Metastatic Breast Carcinoma in the Ovary (tissue), 3 donors: ENCODE results near the gene CLK2.

GRCh38 chr1:155001631-155001992 lies 990 bp upstream of the ZBTB7B start:
- PRO-cap, 3 experiments: peak in 3 of 3 experiments; most common plus-strand start chr1:155001723 (in 2); most common minus-strand start chr1:155001698 (in 3)

DNA sequence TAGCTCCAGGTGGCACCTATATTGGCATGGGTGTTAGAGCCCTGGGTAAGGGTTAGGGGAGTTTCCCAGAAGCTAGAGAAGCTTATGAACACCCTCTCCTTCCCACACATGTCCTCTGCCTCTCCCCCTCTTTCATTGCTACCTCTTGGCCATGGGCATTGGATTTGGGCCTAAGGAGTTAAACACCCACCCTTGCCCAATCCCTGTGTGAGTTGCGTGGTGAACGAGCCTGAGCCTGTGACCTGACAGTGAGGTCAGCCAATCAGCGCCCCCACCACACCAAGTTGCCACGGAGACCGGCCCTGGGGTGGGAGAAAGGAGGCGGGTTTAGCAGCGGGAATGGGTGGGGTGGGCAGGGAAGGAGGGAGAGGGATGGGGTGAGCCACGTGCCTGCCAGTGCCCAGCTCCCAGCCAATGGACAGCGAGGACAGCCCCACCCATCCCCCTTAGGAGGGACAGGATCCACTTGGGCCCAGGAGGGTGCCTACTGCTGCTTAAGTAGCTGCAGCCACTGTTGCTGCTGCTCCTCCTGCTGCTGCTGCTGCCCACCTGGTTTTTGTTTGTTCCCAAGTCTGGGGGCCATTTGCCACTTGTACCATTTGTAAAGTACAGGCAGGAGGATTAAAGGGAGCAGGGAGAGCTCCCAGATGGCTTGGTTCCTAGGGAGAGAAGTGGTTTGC lies 9.5 kb downstream of the ZBTB7B start:
- PRO-cap, 3 experiments: peak in 1 of 3 experiments; most common plus-strand start position 497 of the sequence (in 1)

GRCh38 chr1:155062273-155063417 lies 895 bp upstream of the EFNA4 start:
- PRO-cap, 3 experiments: no peak in any of the 3 experiments

- PRO-cap, 3 experiments: no peak in any of the 3 experiments
Measured at GRCh38 chr1:155085605-155086090, 7.0 kb downstream of the EFNA3 start.

DNA sequence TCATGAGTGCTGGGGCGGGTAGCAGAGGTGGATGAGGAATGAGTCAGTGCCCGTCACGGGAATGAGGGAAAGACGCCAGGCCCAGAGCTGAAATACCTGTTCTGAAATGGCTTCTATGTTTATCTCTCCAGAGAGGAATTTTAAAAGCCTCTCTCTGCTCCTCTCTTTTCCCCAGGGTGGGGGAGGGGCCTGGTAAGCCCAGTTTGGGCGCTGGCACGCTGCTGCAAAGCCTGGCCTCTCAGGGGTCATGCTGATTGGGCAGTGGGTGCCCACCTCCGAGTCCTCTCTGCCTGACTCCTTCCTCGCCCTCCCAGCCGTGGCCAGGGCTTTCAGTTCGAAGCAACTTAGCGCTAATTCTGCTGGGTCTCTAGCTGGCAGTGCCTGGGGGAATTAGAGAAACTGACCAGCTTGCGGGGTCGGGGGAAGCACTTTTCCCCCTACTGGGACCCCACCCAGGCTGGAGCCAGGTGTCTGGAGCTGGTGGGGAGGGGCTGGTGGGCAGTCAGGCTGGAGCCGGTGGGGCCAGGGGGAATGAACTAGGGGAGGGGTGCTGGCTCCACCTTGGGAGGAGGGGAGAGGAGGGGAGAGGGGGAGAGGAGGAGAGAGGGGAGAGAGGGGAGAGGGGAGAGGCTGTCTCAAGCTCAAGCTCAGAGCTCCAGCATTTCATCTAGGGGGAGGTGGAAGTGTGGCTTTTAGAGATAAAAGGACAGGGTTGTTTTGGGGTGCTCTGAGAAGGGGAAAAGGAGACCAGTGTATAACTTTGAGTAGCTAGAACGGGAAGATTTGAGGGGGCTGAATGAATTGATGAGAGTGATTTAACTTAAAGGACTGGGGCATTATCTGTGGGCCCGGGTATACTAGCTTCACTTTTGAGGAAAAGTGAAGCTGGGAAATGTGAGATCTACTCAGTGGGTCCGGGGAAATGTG lies 2.5 kb downstream of the EFNA1 start:
- PRO-cap, 3 experiments: peak in 3 of 3 experiments; most common plus-strand start position 69 of the sequence (in 1); most common minus-strand start position 63 of the sequence (in 2)

GRCh38 chr1:155130936-155131743 lies 3.5 kb downstream of the EFNA1 start:
- PRO-cap, 3 experiments: no peak in any of the 3 experiments

DNA sequence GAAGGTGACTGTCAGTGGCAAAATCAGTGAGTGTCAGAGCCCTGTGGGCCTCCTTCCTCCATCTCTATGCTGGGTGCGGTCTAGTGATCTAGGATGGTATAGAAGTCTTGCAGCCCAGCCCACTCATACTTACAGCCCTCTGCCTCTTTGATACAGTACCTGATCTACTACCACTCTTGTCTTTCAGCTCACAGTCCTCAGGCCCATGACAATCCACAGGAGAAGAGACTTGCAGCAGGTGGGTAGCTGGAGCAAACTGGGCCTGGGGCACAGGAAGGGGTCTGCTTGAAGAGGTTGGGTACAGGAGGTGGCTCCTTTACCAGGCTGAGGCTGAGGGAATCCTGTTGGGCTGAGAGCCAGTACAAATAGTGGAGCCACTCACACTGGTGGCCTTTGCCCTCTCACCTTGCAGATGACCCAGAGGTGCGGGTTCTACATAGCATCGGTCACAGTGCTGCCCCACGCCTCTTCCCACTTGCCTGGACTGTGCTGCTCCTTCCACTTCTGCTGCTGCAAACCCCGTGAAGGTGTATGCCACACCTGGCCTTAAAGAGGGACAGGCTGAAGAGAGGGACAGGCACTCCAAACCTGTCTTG lies 2.0 kb upstream of the SLC50A1 start:
- PRO-cap, 3 experiments: no peak in any of the 3 experiments

- PRO-cap, 3 experiments: no peak in any of the 3 experiments
Measured at GRCh38 chr1:155165869-155167230, 6.8 kb downstream of the KRTCAP2 start.

- PRO-cap, 3 experiments: peak in 2 of 3 experiments; most common minus-strand start chr1:155167963 (in 2)
Measured at GRCh38 chr1:155167327-155168226, 5.5 kb downstream of the KRTCAP2 start.

- PRO-cap, 3 experiments: no peak in any of the 3 experiments
Measured at GRCh38 chr1:155184289-155185342, 11.0 kb downstream of the TRIM46 start.

DNA sequence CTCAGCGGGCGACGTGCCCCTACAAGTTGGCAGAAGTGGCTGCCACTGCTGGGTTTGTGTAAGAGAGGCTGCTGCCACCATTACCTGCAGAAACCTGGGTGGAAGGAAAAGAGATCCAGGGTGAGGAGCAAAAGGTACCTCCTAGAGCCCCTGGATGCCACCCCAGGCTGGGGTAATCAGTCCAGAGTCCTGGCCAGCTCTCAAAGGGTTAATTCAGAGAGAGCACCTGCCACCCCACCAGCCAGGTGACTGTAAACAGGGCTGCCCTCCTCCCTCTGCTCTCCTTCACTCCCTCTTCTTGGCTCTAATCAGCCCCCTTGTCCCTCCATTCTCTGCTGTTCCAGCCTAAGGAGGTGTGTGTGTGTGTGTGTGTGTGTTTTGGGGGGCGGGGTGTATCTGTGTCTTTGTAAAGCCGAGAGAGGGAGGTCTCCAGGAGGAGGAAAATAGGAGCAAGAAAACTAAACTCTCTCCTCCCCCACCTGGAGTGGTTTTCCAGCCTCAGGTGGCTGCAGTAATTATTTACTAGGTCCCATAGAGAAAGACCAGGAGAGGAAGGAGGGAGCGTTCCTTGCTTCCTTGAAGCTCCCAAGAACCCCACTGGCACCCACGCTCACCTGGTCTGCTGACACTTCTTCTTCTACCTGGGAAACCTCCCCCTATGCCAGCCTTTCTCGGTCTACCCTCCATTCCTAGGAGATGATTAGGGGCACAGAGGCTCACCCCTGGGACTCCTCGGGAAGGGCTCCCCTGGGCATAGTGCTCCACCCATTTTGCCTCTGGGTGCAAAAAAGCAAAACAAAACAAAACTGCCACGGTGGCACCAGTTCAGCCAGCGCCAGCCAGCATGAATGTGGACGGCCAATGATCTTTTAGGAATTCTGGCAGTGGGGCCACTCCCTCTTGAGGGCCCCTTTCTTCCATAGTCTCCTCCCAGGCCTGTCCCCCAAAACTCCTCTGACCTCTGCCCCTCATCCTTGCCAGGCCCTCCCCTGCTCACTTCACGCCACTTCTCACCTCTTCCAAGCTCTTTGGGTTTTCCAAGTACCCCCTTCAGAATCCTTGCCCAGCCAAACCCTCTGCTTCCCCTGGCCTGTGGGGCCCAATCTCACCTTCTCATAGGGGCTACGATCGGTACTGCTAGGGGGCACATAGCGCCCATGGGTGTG lies 12.8 kb downstream of the TRIM46 start:
- PRO-cap, 3 experiments: peak in 2 of 3 experiments; most common plus-strand start position 534 of the sequence (in 2); most common minus-strand start position 599 of the sequence (in 2)

- PRO-cap, 3 experiments: no peak in any of the 3 experiments
Measured at GRCh38 chr1:155209455-155209880, 973 bp downstream of the MTX1 start.

DNA sequence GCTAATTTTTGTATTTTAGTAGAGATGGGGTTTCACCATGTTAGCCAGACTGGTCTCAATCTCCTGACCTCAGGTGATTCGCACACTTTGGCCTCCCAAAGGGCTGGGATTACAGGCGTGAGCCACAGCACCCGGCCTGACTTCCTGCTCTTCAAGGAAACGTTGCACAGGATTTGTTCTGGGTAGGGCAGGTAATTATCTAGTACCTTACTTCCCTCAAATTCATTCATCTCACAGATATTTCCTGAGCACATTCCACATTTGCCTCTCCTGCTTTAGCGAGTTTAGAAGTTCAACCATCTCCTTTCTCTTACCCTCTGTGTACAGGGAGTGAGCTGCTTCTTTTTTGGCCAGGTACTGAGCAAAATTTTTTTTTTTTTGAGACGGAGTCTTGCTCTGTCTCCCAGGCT lies 12.1 kb downstream of the MTX1 start:
- PRO-cap, 3 experiments: no peak in any of the 3 experiments

GRCh38 chr1:155272798-155273977 lies at the start of gene CLK2:
CLK2 (minus strand) TSS chr1:155273504.
- PRO-cap, 3 experiments: peak in 3 of 3 experiments; most common plus-strand start chr1:155273584 (in 3); most common minus-strand start chr1:155273486 (in 3)

- PRO-cap, 3 experiments: peak in 2 of 3 experiments; most common plus-strand start chr1:155325498 (in 1); most common minus-strand start chr1:155324980 (in 1)
Measured at GRCh38 chr1:155324644-155325695, 4.3 kb downstream of the RUSC1 start.

DNA sequence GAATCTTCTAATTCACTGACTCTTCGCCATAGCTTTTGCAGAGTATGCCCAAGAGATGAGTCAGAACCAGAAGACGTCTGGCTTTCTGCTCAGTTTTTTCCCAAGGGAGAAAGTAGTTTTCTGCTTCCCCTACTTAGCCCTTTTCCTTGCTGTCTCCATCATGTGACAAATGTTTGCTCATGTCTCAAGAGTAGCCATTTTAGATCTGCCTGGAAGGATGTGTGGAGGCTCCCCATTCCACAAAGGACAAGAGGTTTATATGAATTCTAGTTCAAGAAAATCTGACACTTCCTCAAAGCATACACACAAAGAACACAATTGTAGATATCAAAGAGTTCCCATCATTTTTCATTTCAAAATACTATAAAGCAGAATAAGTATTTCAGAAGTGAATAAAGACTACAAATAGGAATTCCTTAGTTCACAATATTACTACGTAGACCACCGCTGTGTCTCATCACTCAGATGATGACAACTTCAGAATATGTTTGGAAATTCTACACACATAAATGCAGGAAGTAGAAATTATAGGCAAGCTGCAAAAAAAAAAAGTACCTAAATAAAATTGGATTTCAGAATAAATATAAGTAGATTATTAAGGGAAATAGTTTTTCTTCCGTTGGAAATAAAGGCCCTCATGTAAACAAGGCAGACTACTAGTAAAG lies 98.5 kb downstream of the ASH1L start:
- PRO-cap, 3 experiments: no peak in any of the 3 experiments

DNA sequence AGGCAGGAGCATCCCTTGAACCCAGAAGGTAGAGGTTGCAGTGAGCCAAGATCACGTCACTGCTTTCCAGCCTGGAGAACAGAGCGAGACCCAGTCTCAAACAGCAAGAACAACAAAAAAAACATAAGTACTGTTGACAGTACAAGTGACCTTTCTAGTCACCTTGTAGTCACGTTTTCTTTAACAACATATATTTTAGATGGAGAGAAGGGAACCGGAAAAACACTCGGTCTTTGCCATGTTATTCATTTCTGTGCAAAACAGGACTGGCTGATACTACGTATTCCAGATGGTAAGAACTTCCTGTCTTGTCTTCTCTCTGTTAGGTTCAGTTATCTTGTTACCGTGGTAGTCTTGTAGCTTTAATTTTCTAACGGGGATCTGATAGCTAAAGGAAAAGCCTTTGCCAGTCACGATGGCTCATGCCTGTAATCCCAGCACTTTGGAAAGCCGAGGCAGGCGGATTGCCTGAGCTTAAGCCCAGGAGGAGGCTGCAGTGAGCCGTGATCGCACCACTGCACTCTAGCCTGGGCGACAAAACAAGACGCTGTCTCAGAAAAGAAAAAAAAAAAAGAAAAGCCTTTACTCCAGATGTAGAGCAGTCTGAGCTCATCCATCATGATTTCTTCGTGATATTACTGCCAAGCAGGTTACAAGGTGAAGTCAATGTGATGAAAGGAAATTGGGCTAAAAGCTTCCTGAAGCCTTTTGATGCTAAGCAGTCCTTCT lies 11.2 kb upstream of the MSTO1 start:
- PRO-cap, 3 experiments: no peak in any of the 3 experiments

DNA sequence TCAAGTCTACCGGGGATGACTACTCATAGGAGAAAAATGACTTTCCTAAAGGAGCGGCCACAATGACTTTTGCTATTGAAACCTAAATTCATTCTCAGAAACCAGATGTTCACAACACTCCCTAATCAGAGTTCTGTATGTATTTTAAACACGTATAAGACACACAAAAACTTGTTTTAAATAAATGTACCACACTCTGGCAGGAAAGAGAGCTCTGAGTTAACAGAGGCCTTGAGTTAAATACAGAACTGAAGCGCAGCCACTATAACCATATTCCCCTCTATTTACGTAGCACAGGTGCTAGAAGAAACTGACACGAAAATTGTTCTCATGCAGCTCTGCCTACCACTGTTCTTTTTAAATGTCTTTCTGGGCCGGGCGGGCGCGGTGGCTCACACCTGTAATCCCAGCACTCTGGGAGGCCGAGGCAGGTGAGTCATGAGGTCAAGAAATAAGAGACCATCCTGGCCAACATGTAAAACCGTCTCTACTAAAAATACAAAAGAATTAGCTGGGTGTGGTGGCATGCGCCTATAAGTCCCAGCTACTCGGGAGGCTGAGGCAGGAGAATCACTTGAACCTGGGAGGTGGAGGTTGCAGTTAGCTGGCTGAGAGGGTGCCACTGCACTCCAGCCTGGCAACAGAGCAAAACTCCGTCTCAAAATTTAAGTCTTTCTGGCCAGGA lies 761 bp upstream of the RIT1 start:
- PRO-cap, 3 experiments: no peak in any of the 3 experiments

DNA sequence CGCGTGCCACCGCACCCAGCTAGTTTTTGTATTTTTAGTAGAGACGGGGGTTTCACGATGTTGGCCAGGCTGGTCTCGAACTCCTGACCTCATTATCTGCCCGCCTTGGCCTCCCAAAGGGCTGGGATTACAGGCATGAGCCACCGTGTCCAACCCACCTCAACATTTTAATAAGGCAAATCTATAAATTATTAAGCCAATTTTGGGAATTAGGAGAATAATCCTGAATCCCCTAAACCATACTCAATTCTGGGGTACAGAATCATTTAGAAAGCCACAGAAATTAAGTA lies 11.1 kb upstream of the RIT1 start:
- PRO-cap, 3 experiments: no peak in any of the 3 experiments

DNA sequence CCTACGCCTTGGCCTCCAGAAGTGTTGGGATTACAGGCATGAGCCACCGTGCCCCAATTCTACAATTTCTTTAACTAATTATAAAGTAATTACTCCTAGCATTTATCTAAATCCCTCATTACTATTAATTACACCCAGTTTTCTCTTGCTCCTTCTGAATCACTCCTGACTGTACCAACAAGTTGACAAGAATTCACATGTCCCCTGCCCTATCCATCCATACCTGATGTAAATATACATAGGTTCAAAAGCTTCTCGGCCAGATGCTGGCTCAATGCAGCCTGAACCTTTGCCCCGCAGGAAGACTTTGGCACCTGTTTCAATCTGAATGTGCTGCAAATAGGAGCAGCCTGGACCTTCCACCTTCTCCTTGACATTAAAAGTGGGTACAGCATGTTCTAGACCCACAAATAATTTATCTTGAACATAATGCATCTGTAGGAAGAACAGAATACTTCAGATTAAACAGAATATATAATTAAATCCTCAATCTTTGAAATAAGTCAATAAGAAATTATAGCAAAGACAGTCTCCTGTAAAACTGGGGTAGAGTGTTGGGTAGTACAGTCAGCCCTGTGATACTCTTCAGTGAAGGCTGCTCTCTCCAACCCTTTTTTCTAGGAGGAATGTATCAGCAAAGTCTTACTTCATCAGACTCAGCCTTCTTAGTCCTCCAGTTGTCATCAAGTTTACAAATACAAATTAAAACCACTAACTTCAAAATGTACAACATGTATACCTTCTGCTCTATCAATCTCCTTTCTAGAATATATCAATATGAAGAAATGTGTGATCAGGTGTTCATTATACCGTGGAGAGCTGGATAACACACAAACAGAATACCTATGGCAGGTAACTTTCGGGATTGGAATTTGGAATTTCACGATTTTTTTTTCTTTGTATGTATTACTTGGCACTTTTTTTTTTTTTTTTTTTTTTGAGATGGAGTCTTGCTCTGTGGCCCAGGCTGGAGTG lies 8.5 kb downstream of the KHDC4 start:
- PRO-cap, 3 experiments: peak in 2 of 3 experiments; most common minus-strand start position 677 of the sequence (in 2)